ENCODE measurements around a stretch of chr13.

- PRO-cap, result no peak
Observed at GRCh38 chr13:113326622-113326873, 29.5 kb downstream of the LAMP1 start.

GRCh38 chr13:113364896-113365487 lies 1.1 kb upstream of the GRTP1 start:
- PRO-cap, result unidirectional peak, minus-strand start at chr13:113365151

- PRO-cap, result no peak
Observed at GRCh38 chr13:113379938-113380316, 16.0 kb upstream of the GRTP1 start.

DNA sequence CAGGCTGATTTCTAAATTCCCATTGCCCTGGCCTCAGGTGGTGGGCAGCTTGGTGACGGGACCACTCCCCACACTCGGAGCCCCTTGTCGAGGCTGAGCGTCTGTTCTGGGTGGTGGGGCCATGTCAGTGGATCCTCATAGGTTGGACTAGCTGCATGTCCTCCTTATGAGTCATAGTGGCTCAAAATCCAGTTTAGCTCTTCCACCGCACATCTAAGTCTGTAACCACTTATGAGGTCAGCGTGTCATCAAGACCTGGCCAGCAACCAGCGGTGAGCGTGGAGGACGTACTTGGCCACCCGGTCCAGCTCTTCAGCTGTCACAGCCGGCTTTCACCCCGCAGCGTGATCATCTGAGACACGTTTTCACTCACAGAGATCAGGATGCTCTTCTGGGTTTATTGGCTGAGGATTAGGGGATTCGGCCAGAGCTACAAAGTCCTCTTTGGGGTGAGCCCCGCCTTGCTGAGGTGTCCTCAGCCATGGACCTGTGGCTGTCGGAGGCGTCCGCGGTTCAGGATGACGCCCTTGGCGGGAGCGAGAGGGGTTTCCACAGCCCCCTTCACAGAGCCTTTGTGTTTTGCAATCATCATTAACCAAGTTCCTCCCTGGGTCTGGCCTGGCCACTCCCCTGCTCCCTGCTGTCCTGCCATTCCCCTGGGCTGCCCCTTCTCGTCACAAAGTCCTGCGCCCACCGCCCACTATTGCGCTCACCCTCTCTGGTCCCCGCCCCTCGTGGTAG lies 41.9 kb downstream of the ADPRHL1 start:
- PRO-cap, result no peak

DNA sequence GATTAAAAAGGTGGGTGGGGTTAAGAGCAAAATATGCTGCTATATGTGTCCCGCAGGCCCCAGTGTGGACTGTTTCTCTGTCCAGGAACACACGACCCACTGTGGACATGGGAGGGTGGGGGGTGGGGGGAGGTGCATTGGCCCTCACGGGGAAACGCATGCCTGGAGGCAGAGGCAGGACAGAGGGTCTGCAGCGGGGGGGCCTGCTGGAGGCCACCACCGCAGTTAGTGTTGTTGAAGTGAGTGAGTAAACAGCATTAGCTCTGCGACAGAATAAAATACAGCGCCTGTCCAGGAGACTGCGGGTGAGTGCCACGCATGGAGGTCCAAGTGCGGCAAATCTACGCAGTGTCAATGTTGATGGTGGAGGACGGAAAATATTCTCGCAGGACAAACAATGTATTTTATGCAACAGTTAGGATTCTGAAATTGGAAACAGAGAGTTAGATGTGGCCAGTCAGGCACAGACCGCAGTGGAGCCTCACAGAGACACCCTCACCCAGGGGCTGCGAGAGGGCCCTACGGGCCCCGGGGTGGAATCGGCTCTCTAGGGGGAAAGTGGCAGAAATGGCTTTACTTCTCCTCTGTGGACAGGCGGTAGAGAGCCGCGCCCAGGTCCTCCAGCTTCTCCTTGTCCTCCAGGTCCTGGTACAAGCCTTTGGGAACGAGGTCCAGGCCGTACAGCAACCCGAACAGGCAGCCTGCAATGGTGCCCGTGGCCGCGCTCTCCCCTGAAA lies 30.9 kb downstream of the ADPRHL1 start:
- PRO-cap, result no peak

DNA sequence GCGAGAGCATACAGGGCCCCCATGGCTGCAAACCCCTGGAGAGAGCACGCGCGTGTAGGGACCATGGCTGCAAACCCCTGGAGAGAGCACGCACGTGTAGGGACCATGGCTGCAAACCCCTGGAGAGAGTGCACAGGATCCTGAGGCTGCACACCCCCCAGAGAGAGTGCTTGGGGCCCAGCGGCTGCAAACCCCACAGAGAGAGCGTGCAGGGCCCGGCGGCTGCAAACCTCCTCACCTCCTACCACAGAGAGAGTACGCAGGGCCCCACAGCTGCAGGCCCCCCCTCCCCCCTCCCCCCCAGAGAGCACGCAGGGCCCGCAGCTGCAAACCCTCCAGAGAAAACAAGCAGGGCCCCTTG lies 7.5 kb downstream of the ADPRHL1 start:
- PRO-cap, result no peak

DNA sequence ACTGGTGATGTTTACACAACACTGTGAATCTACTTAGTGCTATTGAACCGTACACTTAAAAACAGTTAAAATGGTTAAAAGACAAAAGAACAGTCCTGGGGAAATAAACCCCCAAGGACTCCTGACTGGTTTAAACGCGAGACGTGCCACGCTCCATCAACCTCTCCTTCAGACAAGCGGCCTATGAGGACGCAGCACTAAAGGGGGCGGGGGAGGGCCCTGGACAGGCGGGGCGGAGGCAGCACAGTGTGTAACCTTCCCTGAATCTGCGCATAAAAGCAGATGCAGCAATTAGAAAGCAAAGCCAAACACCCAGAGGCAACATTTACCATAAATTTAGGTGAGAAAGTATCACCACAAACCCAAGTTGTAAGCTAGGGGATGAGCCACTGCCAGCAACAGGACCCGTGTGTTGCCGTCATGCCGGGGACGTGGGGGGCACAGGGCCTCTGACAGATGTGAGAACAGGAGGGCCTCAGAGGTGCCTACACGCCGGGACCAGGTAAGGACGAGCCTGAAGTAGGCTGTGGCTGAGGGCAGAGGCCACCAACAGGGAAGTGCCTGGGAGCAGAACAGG lies 15.3 kb upstream of the ADPRHL1 start:
- PRO-cap, result no peak

DNA sequence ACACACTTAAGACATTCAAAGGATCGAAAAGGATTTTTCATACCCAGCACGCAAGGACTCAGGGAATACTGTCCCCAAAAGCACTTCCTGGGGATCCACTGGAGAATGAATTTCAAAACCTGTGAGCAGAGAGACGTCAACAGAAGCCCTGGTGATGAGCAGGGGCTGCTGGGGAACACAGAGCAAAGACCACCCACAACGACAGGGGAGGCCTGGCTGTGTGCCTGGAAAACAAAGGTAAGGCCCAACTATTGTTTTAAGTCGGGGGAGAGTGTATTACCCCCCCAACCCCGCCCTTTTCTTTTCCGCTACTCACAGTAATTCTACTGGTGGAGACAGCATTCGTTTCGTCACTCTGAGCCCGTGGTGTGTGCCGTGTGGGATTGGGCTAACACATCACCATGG lies 18.5 kb upstream of the ADPRHL1 start:
- PRO-cap, result no peak

DNA sequence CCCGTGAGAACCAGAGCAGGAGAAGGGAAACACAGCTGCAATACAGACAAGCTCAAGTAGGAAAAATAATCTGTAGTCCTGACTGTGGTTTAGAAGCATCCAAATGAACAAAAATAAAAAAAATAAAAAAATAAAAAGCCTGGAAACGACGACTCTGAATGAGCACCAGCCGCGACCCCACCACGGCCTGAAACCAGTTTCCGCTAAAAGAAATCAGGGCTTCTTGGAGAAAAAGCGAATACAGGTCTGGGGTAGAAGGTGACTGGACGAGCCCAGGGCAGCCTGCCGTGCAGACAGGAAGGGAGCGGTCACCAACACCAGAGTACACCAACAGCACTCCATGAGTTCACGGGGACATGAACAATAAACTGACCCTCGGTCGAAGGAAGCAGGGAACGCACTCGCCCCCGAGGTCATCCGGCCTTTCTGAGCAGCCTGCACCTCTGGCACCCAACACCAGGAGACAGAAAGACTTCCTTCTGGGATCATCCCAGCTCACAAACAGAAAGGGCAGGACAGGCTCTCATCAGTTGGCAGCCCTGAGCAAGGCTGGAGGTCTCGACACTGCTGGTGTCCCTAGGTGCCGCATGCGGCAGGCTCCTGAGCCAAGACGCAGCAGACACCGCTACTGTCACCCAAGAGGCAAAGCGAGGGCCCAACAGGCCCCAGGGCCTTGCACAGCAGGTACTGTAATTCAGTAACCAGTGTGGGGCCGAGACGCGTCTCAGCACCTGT lies 18.2 kb downstream of the DCUN1D2 start:
- PRO-cap, result no peak

GRCh38 chr13:113472956-113473504 lies 17.5 kb downstream of the DCUN1D2 start:
- PRO-cap, result no peak

- PRO-cap, result no peak
Observed at GRCh38 chr13:113491441-113492291, 845 bp downstream of the TMCO3 start.

- PRO-cap, result no peak
Observed at GRCh38 chr13:113549117-113549915, 35.2 kb upstream of the TFDP1 start.

- PRO-cap, result no peak
Observed at GRCh38 chr13:113601166-113602382, 17.0 kb downstream of the TFDP1 start.

- PRO-cap, result no peak
Observed at GRCh38 chr13:113607044-113607734, 22.6 kb downstream of the TFDP1 start.

- PRO-cap, result no peak
Observed at GRCh38 chr13:113626298-113626670, 31.7 kb downstream of the ATP4B start.

GRCh38 chr13:113647881-113648355 lies 10.1 kb downstream of the ATP4B start:
- PRO-cap, result no peak

GRCh38 chr13:113741819-113742514 lies 17.1 kb upstream of the TMEM255B start:
- PRO-cap, result no peak

GRCh38 chr13:113783928-113784738 lies 25.1 kb downstream of the TMEM255B start:
- PRO-cap, result no peak

GRCh38 chr13:113820282-113821435 lies 43.2 kb downstream of the GAS6 start:
- PRO-cap, result no peak

- PRO-cap, result no peak
Observed at GRCh38 chr13:113826982-113827445, 36.9 kb downstream of the GAS6 start.